NCI-H460 (cell line): ENCODE measurements around the genes VENTX, ZNF511, FUOM and PAOX.

DNA sequence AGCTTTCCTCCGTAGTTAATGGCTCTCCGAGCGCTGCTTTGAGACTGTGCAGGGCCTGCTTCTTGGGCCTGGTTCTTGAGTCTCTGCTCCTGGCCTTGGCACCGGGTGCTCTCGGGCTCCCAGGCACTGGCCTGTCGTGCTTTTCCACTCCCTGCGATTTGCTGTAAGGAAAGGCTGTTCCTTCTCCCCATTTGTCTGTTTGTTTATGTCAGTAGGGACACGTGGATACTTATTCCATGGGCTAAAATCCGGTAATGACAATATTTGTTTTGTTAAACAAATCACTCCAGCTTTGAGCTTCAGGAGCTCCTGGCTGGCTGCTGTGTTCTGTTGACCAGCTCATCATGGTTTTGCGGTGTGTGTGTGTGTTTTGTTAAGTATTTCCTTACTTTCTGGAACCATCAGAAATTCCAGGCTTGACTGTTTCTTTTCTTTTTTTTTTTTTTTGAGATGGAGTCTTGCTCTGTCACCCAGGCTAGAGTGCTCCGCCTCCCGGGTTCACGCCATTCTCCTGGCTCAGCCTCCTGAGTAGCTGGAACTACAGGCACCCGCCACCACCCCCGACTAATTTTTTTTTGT lies 17.4 kb upstream of the JAKMIP3 start:
RAMPAGE:
- cytosol, long total RNA: no peak
- long total RNA: no peak
- nucleus, long total RNA: no peak

DNA sequence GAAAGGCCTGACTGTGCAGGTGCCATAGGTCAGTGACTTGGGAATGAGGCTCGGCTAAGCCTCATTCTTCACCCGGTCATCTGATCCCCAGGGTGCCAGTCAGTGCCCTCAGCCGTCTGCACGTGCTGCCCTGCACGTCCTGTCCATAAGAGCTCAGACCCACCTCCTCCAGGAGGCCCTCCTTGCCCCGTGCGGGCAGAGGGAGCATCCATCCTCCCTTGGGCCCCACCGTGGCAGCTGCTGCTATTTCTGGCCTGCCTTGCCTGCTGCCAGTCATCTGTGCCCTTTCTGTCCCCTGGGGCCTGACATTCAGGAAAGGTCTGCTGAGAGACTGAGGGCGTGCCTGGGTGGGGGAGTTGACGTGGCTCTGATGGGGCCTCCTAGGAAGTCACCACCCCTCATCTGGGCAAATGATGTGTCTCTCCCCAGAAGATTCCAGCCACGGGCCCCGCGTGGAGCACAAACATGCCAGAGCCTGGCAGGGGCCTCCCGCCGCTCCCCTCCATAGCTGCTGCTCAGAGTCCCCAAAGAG lies 21.7 kb downstream of the DPYSL4 start:
RAMPAGE:
- cytosol, long total RNA: no peak
- long total RNA: no peak
- nucleus, long total RNA: no peak

GRCh38 chr10:132395328-132395709 lies 1.7 kb upstream of the PWWP2B start:
RAMPAGE:
- cytosol, long total RNA: no peak
- long total RNA: no peak
- nucleus, long total RNA: no peak

DNA sequence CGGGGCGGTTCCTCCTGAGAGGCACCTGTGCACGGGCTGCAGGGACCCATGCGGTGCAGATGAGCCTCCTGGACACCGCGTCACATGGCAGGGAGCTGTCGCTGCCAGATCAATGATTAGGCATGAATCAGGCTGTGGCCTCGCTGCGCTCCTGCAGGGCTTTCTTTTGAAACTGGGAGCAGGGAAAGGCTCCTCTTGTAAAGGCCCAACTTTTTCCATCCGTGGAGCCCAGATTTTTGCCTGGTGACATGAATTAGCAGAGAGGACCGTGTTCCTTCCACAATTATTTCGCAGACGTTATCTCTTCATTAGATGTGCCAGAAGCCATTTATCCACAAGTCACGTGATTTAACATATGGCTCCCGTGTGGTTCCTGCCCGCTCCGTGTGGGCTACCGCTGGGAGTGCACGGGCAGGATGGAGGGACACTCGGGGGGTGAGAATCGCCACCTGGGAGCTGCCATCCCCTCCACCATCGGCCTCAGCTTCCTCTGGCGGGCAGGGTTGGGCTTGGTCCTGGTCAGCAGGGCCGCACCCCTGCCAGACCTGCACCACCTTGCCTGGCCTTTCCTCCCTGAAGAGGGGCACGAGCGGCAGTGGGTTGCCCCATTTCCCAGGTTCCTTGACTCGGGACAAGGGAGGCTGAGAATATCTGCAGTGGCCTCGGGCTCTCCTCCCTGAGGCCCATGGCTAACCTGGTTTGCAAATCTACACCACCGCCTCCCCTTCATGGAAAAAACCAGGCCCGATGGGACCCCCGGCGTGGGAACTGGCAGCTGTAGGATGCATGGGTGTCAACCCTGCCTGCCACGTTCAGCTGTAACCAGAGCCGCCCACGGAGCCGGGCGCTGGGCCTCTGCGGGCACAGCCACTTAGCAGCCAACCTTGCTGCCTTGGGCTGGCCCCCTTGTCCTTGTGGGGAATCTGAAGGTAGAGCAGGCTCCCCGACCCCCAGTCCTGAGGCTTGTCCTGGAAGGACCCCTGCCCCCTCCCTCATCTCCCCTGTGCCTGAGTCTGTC lies 1.3 kb downstream of the PWWP2B start:
RAMPAGE:
- cytosol, long total RNA: no peak
- long total RNA: no peak
- nucleus, long total RNA: no peak

DNA sequence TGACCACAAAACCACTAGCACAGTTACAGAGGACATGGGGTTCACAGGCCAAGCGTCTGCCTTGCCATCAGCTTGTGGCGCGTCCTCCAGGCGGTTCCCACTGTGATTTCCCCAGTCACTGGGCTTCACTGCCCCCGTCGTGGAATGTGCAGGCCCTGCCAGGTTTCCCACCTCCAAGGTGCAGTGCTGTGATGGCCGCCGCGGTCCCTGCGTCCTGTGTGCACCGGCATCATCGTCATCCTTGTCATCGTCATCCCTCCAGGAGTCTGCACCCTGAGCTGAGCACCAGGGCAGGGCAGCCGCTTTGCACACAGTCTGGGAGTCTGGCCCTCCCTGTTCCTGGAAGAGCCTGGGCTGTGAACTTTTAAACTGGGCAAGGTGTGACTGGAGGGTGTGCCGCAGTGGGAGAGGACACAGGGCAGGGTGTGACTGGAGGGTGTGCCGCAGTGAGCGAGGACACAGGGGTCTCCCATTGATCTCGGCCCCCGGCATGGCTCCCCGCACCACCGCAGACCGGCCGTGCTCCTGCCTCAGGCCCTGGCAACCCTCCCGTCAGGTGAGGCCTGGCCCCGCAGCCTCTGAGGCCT lies 61.9 kb downstream of the PWWP2B start:
RAMPAGE:
- cytosol, long total RNA: no peak
- long total RNA: no peak
- nucleus, long total RNA: no peak

DNA sequence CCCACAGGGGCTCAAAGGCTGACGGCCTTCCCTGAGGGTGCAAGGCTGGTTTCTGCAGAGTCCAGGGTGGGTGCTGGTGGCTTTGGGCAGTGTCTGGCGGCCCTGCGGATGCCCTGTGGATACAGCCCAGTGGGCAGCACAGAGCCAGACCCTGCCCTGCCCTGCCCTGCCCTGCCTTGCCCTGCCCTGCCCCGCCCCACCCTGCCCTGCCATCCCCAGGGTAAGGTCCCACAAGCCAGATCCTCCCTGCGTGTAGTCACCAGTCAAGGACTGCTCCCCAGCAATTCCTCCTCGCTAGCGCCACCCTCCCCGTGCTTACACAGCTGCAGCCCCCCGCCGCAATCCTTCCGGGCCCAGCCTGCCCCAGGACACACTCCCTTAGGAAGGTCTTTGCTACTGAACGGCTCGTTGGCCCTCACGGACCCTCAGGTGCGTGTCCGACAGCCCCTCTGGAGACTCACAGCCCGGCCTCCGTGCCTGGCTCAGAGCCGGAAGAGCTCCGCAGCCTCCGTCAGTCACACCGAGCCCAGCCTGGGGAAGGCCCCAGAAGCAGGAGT lies 68.2 kb downstream of the PWWP2B start:
RAMPAGE:
- cytosol, long total RNA: no peak
- long total RNA: no peak
- nucleus, long total RNA: no peak

GRCh38 chr10:132519549-132520061 lies 18.0 kb upstream of the INPP5A start:
RAMPAGE:
- cytosol, long total RNA: no peak
- long total RNA: no peak
- nucleus, long total RNA: no peak

RAMPAGE:
- cytosol, long total RNA: no peak
- long total RNA: no peak
- nucleus, long total RNA: no peak
These were observed 4.6 kb downstream of the INPP5A start for GRCh38 chr10:132542120-132542561.

DNA sequence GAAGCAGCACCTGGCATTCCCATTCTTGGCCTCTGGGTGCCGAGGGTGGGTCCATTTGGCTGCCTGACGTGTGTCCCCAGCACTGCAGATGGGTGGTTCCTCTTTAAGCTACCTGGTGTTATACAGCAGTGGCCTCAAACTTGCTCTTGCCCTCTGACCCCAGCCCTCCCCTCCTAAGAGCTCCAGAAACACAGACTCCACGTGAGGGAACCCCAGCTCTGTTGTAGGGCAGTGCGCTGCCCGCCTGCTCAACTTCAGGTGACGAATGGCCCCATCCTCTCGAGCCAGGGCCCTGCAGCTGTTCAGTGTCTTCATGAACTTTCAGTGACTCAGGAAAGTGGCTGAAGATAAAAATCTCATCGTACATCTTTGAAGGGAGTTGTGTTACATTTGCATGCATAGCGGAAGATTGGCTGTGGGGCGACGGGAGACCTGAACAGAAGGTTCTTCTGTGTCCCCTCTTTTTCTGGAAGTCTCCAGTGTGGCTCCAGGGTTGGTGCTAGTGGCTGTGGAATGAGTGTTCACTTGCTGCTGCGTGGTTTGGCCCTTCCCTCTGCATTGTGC lies 91.6 kb downstream of the INPP5A start:
RAMPAGE:
- cytosol, long total RNA: no peak
- long total RNA: no peak
- nucleus, long total RNA: no peak

RAMPAGE:
- cytosol, long total RNA: no peak
- long total RNA: no peak
- nucleus, long total RNA: no peak
These were observed 83.5 kb downstream of the NKX6-2 start for GRCh38 chr10:132702548-132702814.

RAMPAGE:
- cytosol, long total RNA: no peak
- long total RNA: no peak
- nucleus, long total RNA: no peak
These were observed 50.4 kb upstream of the CFAP46 start for GRCh38 chr10:132992784-132993183.

DNA sequence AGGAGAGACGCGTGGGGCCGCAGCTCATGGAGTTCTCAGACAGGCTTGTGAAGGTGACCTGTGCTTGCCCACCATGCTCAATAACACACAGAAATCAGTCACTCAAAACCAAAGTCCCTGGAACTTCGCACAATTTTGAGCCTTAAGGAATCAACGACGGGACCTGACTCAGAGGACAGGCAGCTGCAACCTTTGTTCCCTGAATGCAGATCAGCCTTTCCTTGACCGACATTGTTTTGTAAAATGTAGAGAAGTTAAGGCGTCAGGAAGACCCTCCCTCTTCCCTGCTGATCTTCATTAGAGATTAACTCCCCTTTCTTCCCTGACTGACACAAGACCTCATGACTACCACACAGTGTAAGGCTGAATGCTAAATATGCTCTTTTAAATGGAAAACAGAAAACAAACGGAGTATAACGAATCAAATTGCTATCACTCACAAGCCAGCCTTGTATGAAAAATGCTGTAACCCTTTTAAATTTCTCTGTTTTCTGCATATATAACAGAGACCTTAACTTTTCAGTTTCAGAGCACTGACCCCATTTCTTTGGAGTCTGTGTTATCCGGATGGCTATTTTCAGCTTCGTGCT lies 8.3 kb upstream of the KNDC1 start:
RAMPAGE:
- cytosol, long total RNA: no peak
- long total RNA: no peak
- nucleus, long total RNA: no peak

RAMPAGE:
- cytosol, long total RNA: no peak
- long total RNA: no peak
- nucleus, long total RNA: no peak
These were observed 6.2 kb upstream of the KNDC1 start for GRCh38 chr10:133153887-133154227.

RAMPAGE:
- cytosol, long total RNA: no peak
- long total RNA: no peak
- nucleus, long total RNA: no peak
These were observed 791 bp upstream of the VENTX start for GRCh38 chr10:133236802-133237326.

GRCh38 chr10:133237327-133238224 lies at the start of gene VENTX:
Gene VENTX (plus strand): TSS chr10:133237855.
RAMPAGE:
- cytosol, long total RNA: no peak
- long total RNA: no peak
- nucleus, long total RNA: no peak

RAMPAGE:
- cytosol, long total RNA: no peak
- long total RNA: no peak
- nucleus, long total RNA: no peak
These were observed 12.1 kb downstream of the ADAM8 start for GRCh38 chr10:133264270-133265226.

DNA sequence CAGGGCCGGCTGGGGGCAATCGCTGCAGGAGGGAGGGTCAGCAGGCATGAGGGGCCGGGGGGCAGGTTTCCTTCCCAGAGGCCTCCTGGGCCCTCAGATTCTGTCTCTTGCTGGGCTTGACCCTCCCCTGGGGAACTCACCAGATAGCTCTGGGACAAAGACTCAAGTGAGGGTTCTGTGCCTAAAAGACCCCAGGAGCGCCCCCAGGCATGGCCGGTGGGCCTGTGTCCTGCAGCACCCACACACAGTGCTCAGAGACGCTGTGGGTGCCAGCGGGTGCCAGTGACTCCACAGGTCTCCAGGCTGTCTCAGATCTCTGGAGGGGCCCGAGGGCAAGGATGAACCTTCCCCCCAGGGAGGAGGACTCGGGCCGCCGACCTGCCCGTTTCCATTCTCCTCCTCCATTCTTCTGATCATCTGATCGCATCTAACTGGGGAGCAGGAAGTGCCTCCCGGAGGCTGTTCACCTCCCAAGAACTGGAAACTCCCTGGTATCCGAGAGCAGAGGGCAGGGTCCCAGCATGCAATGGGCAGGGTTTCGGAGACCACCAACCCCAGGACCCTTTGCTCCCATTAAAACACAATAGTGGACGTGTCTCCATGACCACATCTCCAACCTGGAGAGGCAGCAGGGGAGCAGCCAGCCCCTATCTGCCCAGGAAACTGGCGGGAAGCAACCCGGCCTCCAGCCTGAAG lies 954 bp downstream of the ADAM8 start:
RAMPAGE:
- cytosol, long total RNA: no peak
- long total RNA: no peak
- nucleus, long total RNA: no peak

RAMPAGE:
- cytosol, long total RNA: no peak
- long total RNA: no peak
- nucleus, long total RNA: no peak
These were observed at the start of gene ZNF511 for GRCh38 chr10:133308722-133309583. Gene ZNF511 (plus strand): TSS chr10:133308914.

GRCh38 chr10:133357002-133358106 lies at the start of gene FUOM:
Gene FUOM (minus strand): TSS chr10:133358019.
RAMPAGE:
- cytosol, long total RNA: no peak
- long total RNA: start-site peak on the minus strand at chr10:133358007-133358035, 32 and 56 reads in 2 replicates
- nucleus, long total RNA: no peak

GRCh38 chr10:133379144-133379970 lies at the start of gene PAOX:
Gene PAOX (plus strand): TSS chr10:133379262.
RAMPAGE:
- cytosol, long total RNA: no peak
- long total RNA: no peak
- nucleus, long total RNA: no peak